Caco-2 (cell line): ENCODE measurements around a stretch of chr18.

DNA sequence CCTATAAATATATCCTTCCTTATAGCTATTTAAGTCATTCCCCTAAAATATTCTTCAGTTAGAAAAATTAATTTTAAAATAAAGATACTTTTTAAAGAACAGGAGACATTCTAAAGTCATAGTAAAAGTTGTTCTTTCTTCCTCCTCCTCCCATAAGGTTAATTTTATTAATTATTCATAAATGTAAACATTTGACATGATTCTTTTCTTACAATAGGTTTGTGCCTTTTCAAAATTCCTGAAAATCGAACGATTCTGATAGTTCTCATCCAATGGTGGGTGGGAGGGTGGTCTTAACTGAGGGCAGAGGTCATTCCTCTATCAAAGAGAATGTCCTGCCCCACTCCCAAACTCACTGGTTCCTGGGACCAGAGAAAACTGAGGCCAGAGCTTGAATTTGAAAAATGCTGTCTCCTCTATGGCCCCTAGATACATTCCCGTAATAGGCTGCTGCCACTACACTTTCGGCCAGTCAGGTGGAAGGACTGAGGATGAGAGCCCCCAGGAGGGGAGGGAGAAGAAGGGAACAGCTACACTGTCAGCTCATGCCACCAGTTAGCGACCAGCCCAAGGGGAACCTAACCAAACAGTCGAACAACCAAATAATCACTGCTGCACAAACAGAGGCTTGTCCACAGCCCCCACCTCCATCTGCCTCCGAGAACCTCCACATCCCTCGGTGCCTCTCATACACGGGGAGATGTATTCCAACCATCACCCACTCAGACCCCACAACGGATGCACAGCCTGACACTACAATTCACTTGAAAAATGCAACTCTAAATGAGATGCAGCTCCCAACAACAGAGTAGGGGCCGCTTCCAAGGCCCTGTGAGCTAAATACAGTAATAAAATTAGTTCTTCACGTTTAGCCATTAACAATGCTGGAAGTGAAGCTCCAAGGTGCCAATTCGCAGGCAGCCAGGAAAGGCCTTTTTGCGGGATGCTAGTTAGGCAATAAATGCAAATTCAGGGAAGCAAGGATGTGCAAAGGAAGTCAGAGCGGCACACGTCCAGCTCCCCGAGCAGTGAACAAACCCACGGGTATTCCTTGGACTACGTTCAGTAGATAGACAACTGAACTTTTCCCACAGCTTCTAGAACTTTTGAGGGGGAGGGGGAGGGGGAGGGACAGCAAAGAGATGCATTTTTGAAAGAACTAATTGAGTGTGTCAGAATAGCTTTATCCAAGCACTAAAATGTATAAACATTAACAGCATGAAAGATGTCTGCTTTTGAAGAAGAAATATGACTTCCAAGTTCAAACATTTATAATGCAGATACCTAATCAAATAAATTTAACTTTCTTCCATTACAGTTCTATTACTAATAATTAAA, 7.2 kb downstream of the ZNF516 start:
- PRO-cap = no peak
- RRBS = no CpG with 5 or more reads among the region's 19 CpGs

DNA sequence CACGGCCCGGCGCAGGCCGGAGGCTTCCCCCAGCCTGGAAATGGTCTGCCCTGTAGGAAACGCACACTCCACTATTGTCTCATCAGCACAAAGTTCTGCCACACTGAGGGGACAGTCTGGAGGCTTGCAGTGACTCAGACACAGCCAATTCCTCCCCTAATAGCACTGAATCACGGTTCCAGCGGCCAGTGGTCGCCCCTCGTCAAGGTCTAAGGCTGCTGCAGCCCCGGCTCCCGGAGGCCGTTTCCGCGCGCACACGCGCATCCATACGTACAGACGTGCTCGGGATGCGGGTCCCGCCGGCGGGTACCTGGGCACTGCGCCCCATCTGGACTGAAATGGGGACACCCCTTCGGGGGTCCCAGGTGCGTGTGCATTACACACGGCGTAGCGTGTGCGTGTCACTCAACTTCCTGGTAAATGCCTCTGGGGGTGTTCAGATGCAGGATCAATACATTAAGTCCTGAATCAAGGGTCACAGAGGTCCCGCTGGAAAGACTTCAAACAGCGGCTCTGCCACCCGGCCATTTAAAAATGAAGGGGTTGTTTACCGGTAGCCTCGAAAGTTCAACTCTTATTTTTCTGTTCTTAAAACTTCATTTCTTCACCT, 485 bp upstream of the ZNF516 start:
- PRO-cap = bidirectional peak, plus-strand start at position 101 of the sequence, minus-strand start outside the sequence; bidirectional peak, plus-strand start outside the sequence, minus-strand start at position 536 of the sequence
- RRBS = 2% methylated on average over 13 of the region's 36 CpGs

GRCh38 chr18:76524934-76525958, 30.2 kb upstream of the ZNF516 start:
- PRO-cap = no peak
- RRBS = no CpG with 5 or more reads among the region's 20 CpGs

- PRO-cap = no peak
- RRBS = 18% methylated on average over 4 of the region's 15 CpGs
Measured at GRCh38 chr18:76559239-76559624, 64.2 kb upstream of the ZNF516 start.

GRCh38 chr18:76965595-76966188, 143.3 kb downstream of the ZNF236 start:
- PRO-cap = no peak
- RRBS = 98% methylated on average over 1 of the region's 10 CpGs

DNA sequence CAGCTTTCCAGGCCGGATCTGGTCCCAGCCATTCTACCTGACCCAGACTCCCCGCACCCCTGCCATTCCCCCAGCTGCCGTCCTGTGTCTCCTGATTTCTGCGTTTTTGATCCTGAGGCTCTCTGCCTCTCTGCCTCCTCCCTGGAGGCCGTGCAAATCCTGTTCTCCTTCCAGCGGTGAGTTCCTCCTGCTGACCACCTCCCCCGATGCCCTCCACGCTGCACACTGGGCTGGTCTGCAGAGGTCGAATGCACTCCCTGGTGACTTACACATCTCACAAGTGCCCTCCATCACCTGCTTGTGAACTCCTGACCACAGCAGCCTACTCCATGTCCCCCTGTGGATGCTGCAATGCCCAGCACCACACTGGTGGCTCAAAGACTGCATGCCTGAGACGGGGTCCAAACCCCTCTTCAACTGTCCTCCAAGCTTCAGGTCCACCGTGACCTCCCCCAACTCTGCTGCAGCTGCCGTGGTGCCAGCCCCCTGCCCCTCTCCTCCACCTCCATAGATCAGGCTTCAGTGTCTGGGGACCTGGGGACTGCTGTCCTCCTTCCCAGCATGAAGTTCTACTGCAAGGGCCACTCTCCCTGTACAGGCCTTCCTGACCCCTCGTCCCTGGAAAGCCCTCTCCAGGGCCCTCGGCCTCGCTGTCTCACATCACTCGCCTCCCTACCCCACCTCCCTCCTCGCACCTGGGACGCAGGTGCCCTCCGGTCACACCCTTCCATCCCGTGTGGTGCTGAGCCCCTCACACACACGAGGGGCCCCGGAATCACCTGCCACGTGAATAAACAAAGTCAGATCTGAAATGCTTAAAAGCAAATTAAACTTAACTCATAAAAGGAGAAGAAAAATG, 88.5 kb downstream of the MBP start:
- PRO-cap = no peak
- RRBS = 95% methylated on average over 4 of the region's 23 CpGs

- PRO-cap = no peak
- RRBS = no CpG with 5 or more reads among the region's 19 CpGs
Measured at GRCh38 chr18:77052871-77053709, 79.5 kb downstream of the MBP start.

- PRO-cap = no peak
- RRBS = no CpG with 5 or more reads among the region's 20 CpGs
Measured at GRCh38 chr18:77058497-77058889, 74.1 kb downstream of the MBP start.

DNA sequence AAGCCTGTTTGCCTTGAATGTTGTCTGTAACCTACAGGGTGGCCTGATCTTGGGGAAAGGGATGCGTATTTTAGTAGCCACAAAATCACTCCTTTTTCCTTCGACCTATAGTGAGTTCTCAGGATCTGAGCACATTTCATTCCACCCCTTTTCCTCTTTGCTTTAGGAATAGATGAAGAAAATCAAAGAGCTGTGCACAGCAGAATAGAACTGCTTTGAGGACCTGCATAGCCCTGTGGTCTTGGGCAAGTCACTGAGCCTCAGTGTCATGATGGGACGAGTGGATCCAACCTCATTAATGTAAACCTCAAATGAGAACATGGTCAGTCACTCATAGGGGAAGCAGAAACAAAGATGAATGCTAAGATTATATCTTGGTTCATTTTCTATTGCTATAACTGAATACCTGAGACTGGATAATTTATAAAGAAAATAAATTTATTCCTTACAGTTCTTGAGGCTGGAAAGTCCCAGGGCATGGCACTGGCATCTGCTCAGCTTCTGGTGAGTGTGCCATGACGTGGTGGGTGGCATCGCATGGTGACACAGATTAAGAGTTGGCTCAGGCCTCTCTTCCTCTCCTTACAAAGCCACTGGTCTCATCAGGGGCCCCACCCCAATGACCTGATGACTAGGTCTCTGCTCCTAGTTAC, 67.7 kb downstream of the MBP start:
- PRO-cap = no peak
- RRBS = no CpG with 5 or more reads among the region's 5 CpGs

DNA sequence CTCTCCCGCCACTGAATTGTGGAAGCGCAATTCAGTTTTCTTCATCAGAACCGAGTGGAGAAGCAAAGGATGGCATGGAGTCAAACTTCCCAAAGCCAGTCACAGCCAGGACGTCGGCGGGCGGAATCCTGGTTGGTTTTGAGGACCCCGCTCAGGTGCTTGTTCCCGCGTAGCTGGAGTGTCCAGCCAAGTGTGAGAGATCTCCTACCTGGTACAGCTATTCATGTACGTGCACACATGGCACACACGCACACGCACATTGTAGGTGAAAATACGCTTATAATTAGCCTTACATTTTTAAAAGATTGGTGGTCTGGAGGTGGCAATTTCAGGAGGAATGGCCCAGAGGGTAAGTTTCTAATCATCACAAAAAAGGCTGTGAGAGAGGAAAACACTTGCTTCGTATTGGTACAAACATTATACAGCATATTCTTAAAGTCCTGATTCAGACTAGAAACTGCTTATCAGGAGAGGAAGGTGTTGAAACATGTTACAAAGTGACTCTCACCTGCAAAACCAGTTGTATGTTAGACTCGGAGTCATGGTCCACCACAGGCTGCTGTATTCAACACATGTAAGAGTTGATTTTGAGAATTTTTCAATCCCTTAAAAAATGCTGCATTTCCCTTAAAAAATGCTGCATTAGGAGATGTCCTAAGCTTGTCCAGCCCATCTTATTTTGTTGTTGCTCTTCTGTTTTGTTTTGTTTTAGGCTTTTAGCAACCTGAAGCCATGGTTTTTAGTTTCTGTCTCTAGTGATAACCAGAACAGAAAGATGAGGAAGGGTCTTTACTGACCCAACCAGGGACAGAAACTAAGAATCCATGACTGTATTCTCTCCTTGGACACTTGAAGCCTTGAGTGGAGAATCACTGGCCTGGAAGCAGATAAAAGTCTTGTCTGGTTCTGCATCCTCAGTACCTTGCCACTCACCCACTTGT, 61.6 kb downstream of the MBP start:
- PRO-cap = no peak
- RRBS = no CpG with 5 or more reads among the region's 16 CpGs

- PRO-cap = no peak
- RRBS = 97% methylated on average over 12 of the region's 50 CpGs
Measured at GRCh38 chr18:77092204-77093228, 40.1 kb downstream of the MBP start.

- PRO-cap = no peak
- RRBS = no CpG with 5 or more reads among the region's 13 CpGs
Measured at GRCh38 chr18:77107842-77108654, 24.5 kb downstream of the MBP start.

DNA sequence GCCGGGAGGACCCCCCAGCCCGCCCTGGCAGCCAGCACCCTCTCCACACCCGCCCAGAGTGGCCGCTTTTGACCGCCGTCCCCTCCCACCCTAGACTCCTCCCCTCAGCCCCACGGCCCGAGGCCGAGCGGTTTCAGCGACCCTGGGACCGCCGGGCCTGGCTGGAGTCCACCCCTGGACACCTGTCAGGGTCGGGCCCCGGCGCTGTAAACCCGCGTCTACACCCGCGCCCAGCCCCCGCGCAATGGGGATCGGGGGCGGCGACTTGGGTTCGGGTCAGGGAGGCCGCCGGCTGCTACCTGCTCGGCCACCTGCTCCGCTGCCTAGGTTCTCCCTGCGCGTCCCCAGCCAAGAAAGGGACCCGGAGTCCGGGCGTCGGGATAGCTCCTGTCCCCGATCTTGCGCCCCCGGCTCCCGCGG, 515 bp downstream of the MBP start:
- PRO-cap = bidirectional peak, plus-strand start at position 263 of the sequence, minus-strand start at position 60 of the sequence
- RRBS = 3% methylated on average over 18 of the region's 41 CpGs

- PRO-cap = no peak
- RRBS = 95% methylated on average over 44 of the region's 66 CpGs
Measured at GRCh38 chr18:77250063-77250626, 497 bp downstream of the GALR1 start.

GRCh38 chr18:78980431-78981595, 1.2 kb downstream of the SALL3 start:
- PRO-cap = no peak
- RRBS = 96% methylated on average over 45 of the region's 131 CpGs

GRCh38 chr18:79047403-79047939, 21.7 kb upstream of the ATP9B start:
- PRO-cap = no peak
- RRBS = 91% methylated on average over 4 of the region's 36 CpGs

DNA sequence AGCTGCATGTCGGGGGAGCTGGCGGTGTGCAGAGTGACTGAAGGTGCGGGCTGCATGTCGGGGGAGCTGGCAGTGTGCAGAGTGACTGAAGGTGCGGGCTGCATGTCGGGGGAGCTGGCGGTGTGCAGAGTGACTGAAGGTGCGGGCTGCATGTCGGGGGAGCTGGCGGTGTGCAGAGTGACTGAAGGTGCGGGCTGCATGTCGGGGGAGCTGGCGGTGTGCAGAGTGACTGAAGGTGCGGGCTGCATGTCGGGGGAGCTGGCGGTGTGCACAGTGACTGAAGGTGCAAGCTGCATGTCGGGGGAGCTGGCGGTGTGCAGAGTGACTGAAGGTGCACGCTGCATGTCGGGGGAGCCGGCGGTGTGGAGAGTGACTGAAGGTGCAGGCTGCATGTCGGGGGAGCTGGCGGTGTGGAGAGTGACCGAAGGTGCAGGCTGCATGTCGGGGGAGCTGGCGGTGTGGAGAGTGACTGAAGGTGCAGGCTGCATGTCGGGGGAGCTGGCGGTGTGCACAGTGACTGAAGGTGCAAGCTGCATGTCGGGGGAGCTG, 76.9 kb downstream of the ATP9B start:
- PRO-cap = no peak
- RRBS = no CpG with 5 or more reads among the region's 30 CpGs

DNA sequence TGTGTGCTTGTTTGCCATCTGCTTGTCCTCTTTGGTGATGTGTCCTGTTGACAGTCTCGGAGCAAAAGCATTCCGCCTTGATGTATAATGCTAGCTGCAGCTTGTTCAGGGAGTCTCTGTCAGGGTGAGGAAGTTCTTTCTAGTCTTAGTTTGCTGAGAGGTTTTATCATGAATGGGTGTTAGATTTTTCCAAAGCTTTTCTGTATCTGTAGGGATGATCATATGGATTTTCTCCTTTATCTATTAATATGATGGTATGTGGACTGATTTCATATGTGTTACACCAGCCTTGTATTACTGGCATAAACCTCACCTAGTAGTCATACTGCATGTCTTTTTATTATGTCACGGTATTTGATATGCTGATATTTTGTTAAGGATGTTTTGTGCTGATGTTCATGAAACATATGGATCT, 109.2 kb downstream of the ATP9B start:
- PRO-cap = no peak
- RRBS = no CpG with 5 or more reads among the region's 3 CpGs

GRCh38 chr18:79343612-79344489, 51.9 kb upstream of the NFATC1 start:
- PRO-cap = bidirectional peak, plus-strand start at chr18:79343759, minus-strand start at chr18:79343756
- RRBS = no CpG with 5 or more reads among the region's 19 CpGs

- PRO-cap = no peak
- RRBS = 50% methylated on average over 6 of the region's 31 CpGs
Measured at GRCh38 chr18:79396984-79397667, 1.4 kb downstream of the NFATC1 start.